Right lobe of liver (tissue), 4 donors: ENCODE data around the gene ABR.

DNA sequence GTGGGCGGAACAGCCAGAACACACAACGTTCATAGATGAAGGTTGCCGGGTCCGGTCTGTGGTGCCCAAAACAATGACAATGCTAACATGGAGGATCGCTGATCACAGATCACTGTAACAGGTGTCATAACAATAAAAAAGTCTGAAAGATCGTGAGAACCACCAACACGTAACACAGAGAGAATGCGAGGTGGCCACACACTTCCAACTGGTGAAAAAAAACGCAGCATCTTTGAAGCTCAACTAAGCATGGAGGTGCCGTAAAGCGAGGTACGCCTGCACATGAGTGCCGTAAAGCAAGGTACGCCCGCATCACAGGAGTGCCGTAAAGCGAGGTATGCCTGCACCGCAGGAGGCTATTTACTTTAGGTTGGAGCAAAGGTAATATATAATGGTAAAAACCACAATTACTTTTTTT, 42.3 kb downstream of the ABR start:
- PRO-cap, 4 experiments: no peak in any of the 4 experiments
- RAMPAGE, long total RNA, 2 experiments: no peak in any of the 2 experiments

DNA sequence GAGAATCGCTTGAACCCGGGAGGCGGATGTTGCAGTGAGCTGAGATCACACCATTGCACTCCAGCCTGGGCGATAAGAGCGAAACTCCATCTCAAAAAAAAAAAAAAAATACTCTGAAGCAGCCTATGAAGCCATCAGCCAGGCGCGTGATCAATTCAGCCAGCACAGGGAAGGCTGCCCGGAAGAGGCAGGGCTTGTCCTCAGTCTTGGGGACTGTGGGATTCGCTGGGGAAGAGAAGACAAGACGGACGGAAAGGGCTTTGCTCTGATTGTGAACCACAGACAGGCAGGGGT, 37.3 kb downstream of the ABR start:
- PRO-cap, 4 experiments: no peak in any of the 4 experiments
- RAMPAGE, long total RNA, 2 experiments: no peak in any of the 2 experiments

DNA sequence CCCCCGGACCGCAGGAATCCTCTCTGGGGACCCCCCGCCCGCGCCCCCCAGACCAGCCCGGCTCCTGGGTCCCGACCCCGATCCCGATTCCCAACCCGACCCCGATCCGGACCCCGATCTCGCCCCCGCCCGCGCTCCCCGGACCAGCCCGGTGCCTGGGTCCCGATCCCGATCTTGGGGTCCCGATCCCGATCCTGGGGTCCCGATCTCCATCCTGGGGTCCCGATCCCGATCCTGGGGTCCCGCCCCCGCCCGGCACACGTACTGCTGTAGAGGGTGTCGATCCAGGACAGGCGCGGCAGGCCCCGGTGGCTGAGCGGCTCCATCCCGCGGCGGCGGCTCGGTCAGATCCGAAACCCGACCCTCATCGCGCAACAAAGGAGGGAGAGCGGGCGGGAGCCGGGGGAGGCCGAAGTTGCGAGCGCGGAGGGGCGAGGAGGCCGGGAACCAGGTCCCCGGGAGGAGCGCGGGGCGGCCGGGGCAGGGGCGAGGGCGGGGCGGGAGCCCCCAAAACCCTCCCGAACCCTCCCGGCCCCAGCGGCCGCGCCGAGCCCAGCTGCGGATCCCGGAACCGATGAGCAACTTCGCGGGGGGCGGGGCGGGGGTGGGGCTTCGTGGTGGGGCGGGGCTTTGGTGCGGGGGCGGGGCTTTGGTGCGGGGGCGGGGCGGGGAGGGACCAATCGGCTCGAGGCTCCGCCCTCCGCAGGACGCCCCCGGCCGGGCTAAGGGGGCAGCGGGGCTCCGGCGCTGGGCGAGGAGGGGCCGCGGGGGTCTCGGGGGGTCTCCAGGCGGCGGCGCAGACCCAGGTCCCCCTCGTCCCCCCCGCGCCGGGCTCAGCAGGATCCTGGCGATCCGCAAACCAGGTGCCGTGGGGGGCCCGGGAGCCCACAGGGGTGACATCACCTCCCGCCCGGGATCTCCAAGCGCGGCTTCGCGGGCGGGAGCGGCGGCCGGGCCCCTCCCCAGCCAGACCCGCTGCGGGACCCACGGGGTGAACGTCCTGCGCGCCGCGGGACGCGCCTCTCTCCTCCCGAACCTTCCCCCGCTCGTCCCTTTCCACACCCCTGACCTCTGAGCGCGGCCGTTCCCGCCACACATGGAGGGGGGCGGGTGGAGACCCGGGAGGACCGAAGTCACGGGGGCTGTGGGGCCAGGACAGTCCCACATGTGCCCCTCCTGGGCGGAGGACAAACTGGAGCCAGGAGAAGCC, at the start of gene ABR:
TSS of gene ABR (minus strand) at position 580 of the 1,210 bp plus-strand sequence.
- PRO-cap, 4 experiments: peak in 4 of 4 experiments; most common plus-strand start position 969 of the sequence (in 4); most common minus-strand start position 576 of the sequence (in 4)
- RAMPAGE, long total RNA, 2 experiments: no peak in any of the 2 experiments

- PRO-cap, 4 experiments: peak in 2 of 4 experiments; most common plus-strand start chr17:1203551 (in 1)
- RAMPAGE, long total RNA, 2 experiments: no peak in any of the 2 experiments
Observed at GRCh38 chr17:1203413-1204180, 23.8 kb upstream of the ABR start.

GRCh38 chr17:1231399-1231799, 38.8 kb upstream of the BHLHA9 start:
- PRO-cap, 4 experiments: peak in 1 of 4 experiments; most common minus-strand start chr17:1231621 (in 1)
- RAMPAGE, long total RNA, 2 experiments: no peak in any of the 2 experiments

DNA sequence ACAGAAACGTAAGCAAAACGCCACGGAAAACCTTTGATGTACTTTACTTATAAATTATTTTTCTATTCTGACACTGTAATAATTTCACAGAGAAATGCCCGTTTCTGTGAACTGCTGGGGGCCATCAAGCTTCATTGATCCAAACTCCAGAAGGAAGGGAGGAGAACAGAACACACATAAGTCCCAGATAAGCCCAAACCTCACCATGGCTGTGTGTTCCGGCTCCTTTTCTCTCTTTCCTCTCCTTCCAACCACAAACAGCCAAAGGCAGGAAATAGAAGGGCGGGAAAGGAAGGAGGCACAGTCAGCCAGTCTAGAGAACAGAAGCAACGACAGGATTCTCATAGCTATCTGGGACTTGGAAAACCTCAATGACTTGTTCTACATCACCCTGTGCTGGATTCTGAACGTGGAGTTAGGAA, 9.1 kb downstream of the CRK start:
- PRO-cap, 4 experiments: peak in 1 of 4 experiments; most common plus-strand start position 344 of the sequence (in 1)
- RAMPAGE, long total RNA, 2 experiments: no peak in any of the 2 experiments

- PRO-cap, 4 experiments: no peak in any of the 4 experiments
- RAMPAGE, long total RNA, 2 experiments: no peak in any of the 2 experiments
Observed at GRCh38 chr17:1449538-1449737, 6.6 kb downstream of the CRK start.

DNA sequence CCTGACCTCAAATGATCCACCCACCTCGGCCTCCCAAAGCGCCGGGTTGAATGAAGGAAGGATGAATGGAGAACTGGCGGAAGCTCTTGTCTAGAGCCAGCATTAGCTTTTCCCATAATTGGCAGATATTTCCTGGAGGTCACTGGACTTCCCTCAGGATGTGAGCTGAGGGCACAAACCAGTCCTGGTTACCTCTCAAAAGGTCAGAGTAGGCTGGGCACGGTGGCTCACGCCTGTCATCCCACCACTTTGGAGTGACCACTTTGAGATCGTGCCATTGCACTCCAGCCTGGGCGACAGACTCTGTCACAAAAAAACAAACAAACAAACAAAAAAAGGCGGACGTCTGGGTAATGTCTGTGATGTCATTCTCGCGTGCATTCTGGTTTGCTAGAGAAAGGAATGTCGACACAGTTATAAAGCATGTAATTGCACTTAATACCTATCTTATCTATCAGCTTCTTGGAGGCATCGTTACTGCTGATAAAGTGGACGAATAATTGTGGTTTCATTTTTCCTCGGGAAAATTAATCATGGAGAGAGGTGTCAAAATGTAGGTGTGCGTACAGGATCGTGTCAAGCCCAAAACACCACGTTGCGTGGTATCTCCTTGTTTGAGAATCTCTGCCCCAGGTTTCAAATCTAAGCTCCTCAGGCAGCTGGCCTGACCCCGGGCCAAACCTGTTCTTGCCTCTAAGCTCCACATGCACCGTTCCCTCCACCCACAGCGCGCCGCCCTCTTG, 6.3 kb upstream of the CRK start:
- PRO-cap, 4 experiments: no peak in any of the 4 experiments
- RAMPAGE, long total RNA, 2 experiments: no peak in any of the 2 experiments

- PRO-cap, 4 experiments: no peak in any of the 4 experiments
- RAMPAGE, long total RNA, 2 experiments: no peak in any of the 2 experiments
Observed at GRCh38 chr17:1474404-1475168, 17.9 kb downstream of the MYO1C start.

DNA sequence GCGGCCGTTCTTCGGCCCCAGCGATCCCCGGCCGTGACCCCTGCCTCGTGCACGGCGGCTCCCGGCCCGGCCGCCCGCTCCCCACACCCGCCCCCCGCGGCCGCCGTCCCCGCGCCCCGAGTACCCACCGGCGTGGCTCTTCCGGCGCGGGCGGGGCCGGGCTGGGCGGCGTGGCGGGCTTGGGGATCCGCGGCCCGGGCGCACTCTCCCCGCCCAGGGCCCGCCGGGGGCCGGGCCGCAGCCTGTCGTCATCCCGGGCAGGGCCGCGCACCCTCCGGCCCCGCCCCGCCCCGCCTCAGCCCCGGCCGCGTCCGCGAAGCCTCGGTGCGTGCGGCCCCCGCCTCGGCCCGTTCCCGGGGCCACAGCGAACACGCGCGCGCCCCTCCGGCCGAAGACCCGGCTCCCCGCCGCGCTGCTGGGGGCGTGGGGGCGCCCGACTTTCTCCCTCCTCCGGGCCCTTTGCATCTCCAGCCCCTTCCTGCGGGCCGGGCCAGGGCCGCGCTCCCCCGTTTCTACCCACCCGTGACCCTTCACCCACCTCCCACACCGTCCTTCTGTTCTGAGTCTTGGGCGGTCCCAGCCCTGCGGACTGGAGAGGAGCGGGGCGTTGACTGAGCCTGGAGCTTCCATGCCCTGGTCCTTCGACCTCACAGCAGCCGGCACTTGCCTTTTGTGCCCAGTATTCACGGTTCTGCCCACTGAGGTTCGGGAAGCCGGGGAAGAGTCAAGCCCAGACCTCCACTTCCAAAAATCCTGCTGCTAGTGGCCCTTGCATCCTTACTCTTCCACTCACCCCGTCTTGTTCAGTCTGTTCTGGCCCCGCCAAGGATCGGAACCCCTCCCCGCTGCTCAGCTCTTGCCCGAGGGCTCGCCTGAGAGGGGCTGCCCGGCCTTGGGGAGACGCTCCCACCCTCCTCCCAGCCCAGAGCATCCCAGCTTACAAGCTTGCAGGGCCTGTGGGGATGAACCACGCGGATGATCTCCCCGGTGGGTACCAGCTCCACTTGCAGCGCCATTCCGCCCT, 702 bp downstream of the MYO1C start:
- PRO-cap, 4 experiments: peak in 4 of 4 experiments; most common plus-strand start position 298 of the sequence (in 2); most common minus-strand start position 207 of the sequence (in 3)
- RAMPAGE, long total RNA, 2 experiments: start-site peak on the minus strand in 2 of 2 experiments, centred at positions 153 to 158 of the sequence, 49 to 138 reads per replicate

GRCh38 chr17:1503742-1504174, 11.3 kb upstream of the MYO1C start:
- PRO-cap, 4 experiments: no peak in any of the 4 experiments
- RAMPAGE, long total RNA, 2 experiments: no peak in any of the 2 experiments

DNA sequence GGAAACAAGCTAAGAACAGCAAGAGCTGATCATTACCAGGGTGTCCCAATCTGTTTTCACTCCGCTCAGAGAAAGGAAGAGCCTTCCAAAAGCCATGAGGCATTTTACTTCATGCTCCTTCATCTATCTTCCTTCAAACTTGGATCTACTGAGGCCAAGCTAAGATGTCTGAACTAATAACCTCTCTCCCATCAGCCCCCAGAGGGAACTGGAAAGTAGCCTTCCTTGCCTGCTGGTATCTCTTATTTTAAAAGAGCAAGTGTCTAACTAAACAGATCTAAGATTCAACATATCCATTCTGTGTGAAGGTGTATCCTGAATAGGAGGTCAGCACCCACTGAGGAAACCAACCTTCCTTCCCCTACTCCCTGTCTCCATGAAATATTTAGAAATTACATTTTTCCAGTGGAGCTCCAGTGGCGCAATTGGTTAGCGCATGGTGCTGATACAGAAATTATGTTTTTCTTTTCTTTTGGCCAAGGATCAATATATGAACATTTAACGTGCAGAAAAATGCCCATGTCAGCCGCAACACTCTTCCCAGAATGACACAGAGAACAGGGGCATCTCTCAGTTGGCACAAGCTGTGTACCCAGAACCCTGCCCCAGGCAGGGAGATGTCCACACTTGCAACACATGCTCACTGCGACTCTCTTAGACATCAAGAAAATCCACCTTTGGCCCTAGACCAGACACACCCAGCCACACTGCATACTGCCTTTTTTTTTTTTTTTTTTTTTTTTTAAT, 17.2 kb downstream of the PITPNA start:
- PRO-cap, 4 experiments: peak in 2 of 4 experiments; most common minus-strand start position 547 of the sequence (in 1)
- RAMPAGE, long total RNA, 2 experiments: no peak in any of the 2 experiments

DNA sequence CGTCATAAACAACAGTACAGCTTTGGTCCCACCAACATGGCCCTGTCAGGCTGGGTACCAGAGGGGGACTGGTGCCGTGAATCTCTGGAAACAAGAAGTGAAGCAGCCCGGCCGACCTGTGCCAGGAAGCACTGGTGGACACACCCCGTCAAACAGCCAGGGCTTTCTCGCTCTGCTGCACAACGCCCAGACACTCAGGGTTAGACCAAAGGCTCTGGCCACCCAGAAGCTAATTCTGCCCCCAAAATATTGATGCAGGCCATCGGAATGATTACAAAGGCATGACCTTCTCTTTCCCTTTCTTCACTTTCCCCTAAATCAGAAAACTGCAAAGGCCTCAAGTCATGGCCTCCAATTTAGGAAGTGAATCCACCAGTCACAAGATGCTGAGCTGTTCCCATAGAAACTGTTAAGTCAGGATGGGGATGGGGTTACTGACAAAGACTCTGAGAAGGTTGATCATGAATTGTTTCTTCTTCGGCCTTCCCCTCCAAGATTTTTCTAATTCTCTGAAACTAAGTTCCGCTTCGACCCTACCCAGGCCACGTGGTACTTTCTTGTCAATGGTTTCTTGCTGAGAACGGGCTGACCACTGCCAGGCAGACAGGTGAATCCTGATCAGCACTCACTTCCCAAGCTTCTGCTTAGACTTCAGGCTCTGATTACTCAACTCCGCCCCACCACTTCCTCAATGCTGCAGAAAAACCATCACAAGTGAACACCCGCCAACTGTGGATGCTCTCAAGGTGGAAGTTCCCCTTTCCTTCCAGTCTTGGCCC, 6.7 kb downstream of the PITPNA start:
- PRO-cap, 4 experiments: no peak in any of the 4 experiments
- RAMPAGE, long total RNA, 2 experiments: no peak in any of the 2 experiments

GRCh38 chr17:1563823-1564425, 1.3 kb upstream of the PITPNA start:
- PRO-cap, 4 experiments: no peak in any of the 4 experiments
- RAMPAGE, long total RNA, 2 experiments: no peak in any of the 2 experiments

DNA sequence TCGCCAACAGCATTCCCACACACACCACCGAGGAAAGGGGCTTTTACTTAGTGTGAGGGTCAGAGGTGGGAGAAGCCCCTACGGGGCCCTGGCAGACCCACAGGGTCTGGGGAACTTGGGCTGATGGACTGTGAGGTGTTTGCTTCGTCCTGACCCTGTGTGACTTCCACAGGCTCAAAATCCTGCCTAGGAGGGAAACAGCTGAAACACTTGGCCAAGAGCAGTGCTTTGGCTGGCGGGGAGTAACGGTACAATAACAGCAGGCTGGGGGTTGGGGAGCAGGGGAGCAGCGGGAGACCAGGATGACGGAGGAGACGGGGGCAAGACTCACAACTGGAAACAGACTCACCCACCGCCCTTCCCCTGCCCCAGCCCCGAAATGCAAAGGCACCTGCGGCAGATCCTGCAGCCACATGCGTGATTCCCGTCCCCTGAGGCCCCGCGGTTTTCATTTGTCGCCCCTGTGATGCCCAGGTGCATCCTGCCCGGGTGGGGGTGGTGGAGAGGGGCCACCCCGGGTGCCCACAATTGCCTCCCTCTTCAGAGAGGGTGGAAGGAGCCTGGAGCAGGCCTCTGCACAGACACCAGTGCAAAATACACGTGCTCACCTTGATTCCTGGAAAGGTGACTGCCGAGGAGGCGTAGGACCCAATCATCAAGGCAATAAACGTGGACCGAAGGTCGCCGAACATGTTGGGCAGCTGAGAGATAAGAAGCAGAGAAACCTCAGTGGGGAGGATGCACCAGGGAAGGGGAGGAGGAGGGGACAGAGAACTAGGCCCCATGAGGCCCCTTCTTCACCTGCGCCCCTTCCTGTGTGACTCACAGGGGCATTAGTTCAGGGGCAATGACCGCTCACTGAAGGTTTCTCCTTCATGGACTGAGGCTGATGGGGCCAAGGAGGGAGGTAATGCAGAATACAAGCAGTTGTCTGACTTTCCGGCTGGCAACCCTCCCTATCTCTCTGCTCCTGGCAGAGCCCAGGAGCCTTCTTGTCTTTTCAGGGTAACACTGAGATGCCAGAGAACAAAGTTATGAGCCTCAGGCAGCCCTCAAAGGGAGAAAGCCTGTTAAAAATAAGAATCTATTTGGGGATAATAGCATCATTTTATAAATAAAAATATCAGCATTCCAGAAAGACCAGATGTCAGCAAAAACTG, 30.4 kb upstream of the PITPNA start:
- PRO-cap, 4 experiments: no peak in any of the 4 experiments
- RAMPAGE, long total RNA, 2 experiments: no peak in any of the 2 experiments

DNA sequence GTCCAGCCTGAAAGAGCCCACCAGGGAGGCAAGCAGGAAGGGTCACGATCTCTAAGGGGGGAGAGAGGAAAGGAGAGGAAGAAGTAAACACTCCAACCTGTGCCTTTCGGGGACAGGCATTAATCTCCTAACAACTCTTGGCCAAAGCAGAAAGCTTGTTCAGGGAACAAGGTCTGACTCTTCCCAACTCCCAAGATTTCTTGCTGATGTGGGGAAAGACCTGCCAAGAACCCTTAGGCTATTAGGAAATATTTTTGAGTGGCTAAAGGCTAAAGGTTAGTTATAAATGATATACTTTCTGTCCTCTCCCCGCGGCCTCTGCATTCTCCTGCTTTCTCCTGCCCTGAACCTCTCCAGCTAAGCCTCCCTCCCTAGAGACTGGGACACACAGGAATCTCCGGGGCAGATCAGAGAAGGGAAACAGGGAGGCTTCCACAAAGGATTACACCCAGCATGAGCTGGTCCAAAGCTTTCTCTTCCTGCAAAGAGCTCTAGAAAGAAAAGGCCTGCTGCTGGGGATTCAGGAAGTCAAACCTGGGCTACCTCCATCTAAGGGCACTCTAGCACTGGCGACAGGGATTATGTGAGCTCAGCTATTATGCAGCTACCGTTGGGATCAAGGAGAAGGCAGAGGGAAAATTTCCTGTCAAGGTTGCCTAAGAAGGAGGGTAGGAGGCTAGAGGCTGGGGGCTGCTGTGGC, 2.3 kb downstream of the SLC43A2 start:
- PRO-cap, 4 experiments: no peak in any of the 4 experiments
- RAMPAGE, long total RNA, 2 experiments: no peak in any of the 2 experiments

GRCh38 chr17:1711147-1711578, 986 bp upstream of the TLCD2 start:
- PRO-cap, 4 experiments: no peak in any of the 4 experiments
- RAMPAGE, long total RNA, 2 experiments: no peak in any of the 2 experiments

GRCh38 chr17:1713096-1713356, 2.8 kb upstream of the TLCD2 start:
- PRO-cap, 4 experiments: peak in 1 of 4 experiments; most common minus-strand start chr17:1713216 (in 1)
- RAMPAGE, long total RNA, 2 experiments: no peak in any of the 2 experiments

DNA sequence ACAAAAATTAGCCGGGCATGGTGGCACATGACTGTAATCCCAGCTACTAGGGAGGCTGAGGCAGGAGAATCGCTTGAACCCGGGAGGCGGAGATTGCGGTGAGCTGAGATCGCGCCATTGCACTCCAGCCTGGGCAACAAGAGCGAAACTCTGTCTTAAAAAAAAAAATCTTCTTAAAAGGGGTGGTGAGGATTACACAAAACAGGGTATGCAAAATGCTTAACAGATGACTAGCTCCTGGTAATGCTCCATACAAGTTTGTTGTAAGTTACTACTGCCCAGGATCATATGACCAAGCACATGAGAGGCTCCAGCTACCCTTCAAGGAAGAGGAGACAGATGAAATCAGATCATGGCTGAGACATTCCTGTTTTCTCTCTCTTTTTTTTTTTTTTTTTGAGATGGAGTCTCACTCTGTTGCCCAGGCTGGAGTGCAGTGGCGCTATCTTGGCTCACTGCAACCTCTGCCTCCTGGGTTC, 2.5 kb upstream of the WDR81 start:
- PRO-cap, 4 experiments: no peak in any of the 4 experiments
- RAMPAGE, long total RNA, 2 experiments: no peak in any of the 2 experiments

- PRO-cap, 4 experiments: no peak in any of the 4 experiments
- RAMPAGE, long total RNA, 2 experiments: no peak in any of the 2 experiments
Observed at GRCh38 chr17:1796862-1797211, 32.9 kb downstream of the SMYD4 start.